Left lung (tissue), 1 donor: ENCODE measurements around a stretch of chr2.

GRCh38 chr2:191415265-191416408 is 170.4 kb downstream of the MYO1B start:
- PRO-cap = no peak

DNA sequence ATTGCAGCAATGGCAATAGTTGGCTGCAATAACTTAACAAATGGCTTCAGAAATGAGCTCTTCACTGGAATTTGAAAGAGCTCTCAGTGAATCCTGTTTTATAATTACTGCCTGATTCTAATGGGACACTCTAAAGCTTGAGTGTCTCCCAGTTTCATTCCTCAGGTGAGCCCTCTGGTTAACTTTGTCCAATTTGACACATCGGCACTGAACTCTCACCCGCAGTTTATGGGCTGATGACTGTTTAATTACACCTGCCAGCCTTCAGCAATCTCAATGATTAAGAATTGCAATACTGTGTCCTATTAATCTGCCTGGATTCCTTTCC is 110.8 kb upstream of the NABP1 start:
- PRO-cap = no peak

GRCh38 chr2:191611510-191612194 is 66.3 kb upstream of the NABP1 start:
- PRO-cap = unidirectional peak, plus-strand start at chr2:191611927

DNA sequence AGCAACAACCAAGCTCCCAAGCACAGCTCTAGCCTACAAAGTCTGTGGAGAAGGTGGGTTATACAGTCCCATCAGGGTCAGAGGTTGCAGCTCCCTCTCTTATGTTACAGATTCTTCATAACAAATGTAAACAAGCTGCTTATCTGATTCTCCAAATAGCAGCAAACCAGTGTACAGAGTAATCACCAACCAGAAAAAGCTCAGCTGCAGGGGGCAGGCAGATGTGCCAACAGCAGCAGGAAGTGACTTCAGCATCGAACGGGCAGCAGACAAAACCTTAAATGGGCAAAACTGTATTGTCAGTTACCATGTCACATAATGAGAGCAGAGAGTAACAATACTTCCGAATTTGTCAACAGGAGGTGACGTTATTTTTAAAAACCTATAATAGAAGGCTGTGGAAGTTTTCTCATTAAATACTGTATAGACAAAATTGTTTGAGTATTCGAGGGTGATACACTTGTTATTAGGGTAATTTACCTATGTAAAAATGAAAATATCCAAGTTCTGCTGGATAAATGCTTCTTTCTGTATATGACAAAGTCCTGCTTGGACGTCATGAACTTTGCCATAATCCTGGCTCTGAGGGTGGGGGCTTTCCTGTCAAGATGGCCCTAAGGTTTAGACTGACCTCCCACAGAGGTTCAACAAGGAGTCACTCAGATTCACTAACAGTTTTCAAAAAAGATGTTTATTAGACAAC is 52.7 kb upstream of the NABP1 start:
- PRO-cap = no peak

DNA sequence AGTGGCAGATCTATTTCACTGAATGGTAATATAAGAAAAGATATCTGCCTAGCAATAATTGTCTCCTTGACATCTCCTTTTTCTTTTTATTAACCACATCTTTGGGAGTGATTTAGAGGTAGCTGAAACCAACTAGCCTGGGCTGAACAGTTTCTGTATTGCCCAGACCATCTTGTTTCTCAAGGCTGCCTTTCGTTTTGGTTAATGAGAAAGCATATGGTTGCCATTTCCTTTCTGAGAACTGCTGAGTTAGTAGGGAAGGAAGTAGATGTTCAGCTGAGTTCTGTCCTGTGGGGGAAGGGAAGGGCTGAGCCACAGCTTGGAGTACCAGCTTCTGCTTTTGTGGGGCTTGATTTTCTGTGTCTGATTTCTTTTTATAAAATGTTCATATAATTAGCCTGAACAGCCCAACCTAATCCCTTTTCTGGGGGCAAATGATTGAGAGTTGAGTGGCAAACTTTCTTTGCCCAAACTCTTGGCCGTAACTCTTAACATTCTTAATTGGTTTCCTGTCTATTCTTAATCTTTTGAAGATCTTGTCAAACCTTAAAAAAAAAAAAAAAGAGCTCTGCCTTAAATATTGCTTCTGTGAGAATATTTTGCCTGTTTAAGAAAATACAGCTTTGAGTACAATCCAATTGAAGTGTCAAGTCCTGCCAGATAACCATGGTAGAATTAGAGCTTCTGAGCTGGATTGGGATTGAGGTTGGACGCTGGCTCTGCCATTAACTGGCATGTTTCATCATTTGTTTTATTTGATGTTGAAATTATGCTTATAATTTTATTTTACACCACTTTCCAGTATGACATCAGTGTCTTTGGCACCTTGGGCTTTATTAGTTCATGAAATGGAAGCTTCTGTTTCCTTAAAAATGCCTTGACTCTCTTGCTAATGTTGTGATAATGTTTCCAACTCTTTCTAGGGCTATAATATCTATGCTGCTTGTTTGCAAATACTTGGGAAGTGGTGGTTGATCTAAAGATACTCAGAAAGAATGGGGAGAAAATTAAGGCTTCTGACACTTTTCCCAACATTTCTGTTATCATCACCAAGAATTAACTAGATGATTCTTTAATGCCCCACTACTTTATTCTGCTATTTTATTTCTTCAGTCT is 1.8 kb upstream of the NABP1 start:
- PRO-cap = bidirectional peak, plus-strand start at position 279 of the sequence, minus-strand start at position 199 of the sequence

- PRO-cap = no peak
Observed at GRCh38 chr2:192828302-192828645, 633.5 kb upstream of the TMEFF2 start.

- PRO-cap = no peak
Observed at GRCh38 chr2:194089978-194090279, 1567.1 kb upstream of the SLC39A10 start.

DNA sequence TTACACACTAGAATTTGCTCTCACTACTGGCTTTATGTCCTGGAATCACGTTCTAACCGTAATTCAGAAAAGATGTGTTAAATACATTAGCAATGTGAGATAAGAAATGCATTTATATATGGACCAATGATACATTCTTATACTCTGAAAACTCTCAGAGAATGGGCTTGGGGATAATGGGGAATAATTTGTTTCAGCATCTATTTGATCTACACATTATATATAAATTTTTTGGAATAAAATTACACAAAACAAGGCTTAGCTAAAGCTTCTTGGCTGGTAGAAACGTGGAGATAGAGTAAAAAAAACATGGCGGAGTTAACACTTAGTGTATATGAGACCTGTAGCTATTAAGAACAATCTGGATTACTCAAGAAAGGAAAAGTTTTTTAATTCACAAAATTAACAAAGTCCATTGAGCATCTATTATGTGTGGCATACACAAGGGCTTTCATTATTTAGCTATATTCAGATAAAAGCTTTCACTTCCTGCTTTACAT is 196.2 kb upstream of the SLC39A10 start:
- PRO-cap = no peak

GRCh38 chr2:195533766-195534739 is 123.0 kb upstream of the SLC39A10 start:
- PRO-cap = no peak

GRCh38 chr2:195595617-195596335 is 61.2 kb upstream of the SLC39A10 start:
- PRO-cap = no peak

DNA sequence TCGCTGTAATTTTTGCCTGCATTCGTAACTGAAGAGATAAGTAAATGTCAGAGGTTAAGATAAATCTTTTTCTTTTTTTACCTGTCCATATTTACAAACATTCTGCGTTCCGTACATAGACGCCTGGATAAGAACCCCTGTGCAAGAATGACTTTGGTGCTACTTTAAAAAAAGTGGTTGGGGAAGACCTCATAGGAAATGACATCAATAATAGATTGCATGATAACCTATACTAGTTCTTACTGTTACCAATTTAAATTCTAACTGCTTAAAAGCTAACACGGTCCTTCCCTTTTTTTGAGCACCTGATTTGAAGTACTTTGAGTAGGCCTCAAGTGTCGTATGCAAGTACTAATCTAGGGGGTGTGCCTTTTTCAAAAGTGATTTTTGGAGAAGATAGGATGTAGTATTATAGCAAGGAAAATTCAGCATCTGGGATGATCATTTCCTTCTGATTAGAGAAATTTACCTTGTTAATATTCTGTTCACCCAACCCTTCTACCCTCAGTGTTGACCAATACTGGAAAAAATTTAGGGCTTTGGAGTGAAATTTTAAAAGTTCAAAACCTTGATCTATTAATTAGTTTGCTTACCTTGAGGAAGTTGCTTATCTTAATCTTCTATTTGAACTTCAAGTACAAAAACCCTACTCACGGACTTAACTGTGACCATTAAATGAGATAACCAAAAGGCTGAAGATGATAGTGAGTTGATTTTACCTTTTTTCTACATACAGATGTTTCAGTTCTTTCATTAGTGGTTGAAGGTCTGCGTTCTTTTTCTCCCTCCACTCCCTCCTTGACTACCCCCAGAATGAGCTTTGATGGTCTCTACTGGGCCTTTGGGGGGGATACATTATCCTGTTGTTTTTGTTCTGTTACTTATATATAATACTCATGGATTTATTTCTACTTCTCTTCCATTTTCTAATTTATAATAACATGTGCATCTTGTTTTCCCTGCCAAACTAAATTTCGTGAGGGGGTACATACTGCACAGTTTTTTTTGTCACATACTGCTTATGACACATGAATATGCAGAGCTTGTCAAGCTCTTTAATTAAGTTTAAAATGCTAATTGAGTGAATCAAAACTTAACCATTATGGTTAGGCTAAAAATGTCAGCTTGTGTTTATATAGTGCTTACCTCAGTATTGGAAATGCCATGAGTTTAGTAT is 2.4 kb downstream of the SLC39A10 start:
- PRO-cap = no peak

GRCh38 chr2:195735345-195735976 is 78.4 kb downstream of the SLC39A10 start:
- PRO-cap = no peak

DNA sequence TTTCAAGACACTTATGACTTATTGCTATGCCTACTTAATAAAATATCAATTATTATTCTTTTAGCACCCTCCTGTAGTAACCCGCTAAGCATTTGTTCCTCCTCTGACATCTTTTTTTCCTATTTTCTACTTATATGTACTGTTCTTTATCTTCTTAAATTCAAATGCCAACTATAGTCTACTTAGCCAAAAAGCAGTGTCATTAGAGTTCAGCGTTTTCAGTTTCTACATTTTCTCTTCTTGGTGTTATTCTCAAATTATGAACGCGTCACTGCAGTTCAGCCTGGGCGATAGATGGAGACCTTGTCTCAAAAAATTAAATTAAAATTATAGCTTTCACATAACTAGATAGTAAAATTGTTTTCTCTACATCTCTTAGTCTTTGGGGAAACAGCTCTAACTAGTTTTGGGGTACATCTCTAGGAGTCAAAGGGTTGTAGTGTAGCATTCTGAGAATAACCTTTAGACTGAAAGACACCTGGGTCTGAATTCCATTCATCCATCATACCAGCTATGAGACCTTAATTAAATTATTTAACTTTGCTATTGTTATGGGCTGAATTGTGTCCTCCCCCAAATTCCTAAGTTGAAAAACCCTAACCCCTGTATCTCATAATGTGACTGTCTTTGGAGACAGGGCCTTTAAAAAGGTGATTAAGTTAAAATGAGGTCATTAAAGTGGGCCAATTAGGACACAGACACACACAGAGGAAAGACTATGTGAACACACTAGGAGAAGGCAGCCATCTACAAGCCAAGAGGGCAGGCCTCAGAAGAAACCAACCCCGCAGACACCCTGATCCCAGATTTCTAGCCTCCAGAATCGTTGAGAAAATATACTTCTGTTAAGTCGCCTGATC is 6.6 kb downstream of the STK17B start:
- PRO-cap = no peak

DNA sequence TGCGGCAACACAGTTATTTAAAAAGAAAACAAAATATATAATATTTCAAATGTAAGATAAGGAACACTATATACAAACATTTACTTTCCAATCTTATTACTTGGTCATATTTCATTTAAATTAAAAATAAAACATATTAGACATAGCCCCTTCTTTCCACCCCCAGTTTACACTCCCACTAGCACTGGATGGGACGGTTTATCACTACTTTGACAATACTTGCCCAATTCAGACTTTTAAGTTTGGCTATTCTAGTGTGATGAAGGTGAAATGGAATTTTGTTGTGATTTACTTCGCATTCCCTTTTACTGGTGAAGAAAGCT is 6.1 kb downstream of the STK17B start:
- PRO-cap = no peak

GRCh38 chr2:196268060-196268343 is 96.6 kb upstream of the STK17B start:
- PRO-cap = no peak

DNA sequence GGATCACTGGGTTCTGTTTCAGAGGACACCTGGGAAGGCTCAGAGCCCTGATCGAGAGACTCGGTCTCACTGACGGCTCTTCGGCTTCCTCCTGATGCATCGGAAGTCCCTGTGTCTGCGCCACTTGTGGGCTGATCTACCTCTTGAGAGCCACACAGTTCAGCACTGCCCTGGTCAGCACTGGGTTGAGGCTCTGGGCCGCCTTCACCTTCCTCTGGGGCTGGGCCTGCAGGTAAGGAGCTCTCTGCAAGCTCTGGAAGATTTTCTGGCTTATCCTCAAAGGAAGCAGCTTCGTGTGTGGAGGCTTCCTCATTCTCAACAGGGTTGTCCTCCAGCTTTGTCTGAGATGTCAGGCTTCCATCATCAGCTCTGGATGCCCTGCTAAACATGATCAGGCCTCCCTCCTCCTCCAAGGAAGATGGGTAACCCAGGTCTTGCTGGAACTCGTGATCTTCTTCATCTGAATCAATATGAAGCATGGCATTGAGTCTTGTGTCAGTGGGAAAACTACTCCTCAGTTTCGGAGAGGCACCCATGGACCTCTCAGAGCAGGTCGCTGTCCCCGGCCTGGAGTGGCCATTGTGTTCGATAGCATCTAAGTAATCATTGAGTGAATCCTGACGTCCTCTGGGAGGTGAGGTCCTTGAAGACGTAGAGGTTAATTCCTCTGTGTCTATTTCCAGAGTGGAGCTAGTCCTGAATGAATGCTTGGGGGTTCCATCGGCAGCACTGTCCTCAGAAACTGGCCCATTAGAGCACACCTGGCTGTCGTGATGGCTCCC is 147.8 kb upstream of the STK17B start:
- PRO-cap = no peak

DNA sequence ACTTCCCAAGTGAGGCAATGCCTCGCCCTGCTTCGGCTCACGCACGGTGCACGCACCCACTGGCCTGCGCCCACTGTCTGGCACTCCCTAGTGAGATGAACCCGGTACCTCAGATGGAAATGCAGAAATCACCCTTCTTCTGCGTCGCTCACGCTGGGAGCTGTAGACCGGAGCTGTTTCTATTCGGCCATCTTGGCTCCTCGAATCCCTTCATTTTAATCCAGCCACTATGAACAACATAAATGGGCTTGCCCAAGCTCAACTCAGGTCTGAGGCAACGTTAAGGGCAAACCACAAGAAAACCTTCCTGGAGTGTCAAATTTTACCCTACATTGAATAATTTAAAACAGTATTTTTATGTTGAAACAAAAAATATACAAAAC is 66.1 kb downstream of the HECW2 start:
- PRO-cap = no peak

DNA sequence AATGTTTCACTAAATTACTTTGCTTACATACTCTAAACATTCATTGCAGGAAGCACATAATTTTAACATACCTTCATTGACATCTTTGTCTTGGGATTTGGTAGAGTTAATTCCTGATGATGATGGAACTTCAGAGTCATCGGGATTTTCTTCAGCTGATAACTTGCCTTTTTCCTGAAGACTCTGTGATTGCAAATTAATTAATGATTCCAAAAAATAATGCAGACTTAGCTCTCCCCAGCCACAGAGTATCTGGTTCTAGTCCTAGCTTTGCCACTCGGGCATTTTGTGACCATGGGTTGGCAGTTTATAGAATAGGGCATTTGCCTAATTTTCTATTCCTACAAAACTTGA is 1.8 kb downstream of the GTF3C3 start:
- PRO-cap = no peak

GRCh38 chr2:197079484-197079796 is 152.9 kb upstream of the PGAP1 start:
- PRO-cap = no peak

DNA sequence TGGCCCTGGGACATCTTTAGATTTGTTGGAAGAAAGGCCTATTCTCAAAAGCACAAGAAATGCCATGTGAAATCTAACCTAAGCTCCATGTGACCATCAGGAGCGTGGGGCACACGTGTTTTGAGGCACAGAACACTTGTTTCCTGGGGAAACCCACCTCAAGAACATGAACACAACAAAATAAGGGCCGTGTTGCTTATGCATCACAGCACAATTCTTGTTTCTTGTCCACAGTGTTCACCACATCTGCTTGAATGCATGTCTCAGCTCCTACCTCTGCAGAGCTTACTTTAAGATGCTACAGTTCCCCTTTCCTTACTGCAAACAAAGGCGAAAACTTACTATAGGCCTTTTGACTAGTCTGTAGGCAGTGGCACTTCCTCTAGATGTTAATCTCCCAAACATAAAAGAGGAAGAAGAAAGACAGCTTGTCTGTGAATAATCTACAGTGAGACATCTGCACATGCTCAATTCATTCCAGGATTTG is 165.0 kb downstream of the ANKRD44 start:
- PRO-cap = no peak